Left common carotid artery plus branches (tissue), 1 donor: ENCODE results near the gene NCBP2AS2.

GRCh38 chr3:196080902-196081966, 656 bp downstream of the TFRC start:
- PRO-cap = no peak

DNA sequence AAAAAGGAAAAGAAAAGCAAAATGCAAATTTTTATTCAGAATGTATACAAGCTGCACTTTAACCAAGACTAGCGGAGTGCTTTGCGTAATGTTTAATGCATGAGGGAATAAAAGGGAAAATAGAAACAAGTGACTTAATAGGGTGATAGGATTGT, 543 bp upstream of the TFRC start:
- PRO-cap = no peak

GRCh38 chr3:196082711-196083116, 824 bp upstream of the TFRC start:
- PRO-cap = no peak

DNA sequence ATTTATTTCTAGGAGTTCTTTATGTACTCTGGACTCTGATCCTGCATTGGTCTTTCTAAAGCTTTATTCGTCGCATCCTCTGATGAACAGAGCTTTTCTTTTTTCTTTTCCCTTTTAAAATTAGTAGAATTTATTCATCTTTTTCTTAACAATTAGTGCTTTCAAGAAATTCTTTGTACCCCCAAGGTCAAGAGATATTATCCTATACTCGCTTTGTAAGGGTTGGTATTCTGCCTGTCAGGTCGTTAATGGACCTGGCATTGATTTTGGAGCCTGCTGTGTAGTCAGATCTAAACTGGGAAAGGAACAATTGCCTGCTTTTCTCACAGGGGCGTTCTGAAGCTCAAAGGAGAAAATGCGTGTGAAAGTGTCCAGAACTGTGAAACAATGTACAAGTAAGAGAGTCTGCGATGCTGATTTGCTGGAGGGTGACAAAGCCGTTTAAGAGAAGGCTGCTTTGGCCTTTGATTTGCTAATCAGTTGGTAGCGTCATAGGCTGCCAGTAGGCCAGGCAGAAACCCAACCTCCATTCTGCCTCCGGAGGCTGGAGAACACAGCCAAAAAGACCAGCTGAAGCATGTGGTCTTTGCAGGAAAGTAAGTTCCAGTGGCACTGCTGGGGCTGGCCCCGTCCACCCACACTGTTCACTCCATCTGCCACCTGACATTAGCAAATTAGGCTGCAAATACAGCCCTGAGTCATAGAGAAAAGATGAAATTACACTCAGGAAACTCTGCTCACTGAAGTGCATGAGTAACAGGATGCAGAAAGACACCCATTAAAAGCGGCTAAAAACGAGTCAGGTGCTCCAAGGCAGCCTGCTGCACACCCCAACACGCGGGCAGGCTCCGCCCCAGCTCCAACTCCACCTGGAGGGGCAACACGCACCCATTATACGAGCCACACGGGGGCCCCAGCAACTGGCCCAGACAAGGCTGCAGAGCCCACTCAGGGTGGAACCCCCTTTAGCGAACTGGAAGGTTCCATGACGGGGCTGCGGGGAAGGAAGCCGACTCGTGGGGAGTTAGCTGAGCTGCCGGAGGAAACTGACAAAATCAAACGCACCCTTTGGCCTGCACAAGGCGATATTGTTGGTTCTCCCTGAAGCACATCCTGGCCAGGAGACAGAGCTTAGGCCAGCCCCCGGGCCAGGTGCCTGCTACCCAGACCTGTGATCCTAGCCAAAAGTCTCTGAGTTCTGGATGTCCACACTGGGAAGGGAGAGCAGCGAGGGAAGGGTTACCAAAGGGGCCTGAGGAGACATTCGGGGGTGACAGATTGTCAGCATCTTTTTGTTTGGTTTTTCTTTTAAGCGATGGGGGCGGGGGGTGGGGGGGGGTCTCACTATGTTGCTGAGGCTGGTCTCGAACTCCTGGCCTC, 31.6 kb downstream of the ZDHHC19 start:
- PRO-cap = no peak

GRCh38 chr3:196208107-196208721, 3.0 kb downstream of the ZDHHC19 start:
- PRO-cap = no peak

DNA sequence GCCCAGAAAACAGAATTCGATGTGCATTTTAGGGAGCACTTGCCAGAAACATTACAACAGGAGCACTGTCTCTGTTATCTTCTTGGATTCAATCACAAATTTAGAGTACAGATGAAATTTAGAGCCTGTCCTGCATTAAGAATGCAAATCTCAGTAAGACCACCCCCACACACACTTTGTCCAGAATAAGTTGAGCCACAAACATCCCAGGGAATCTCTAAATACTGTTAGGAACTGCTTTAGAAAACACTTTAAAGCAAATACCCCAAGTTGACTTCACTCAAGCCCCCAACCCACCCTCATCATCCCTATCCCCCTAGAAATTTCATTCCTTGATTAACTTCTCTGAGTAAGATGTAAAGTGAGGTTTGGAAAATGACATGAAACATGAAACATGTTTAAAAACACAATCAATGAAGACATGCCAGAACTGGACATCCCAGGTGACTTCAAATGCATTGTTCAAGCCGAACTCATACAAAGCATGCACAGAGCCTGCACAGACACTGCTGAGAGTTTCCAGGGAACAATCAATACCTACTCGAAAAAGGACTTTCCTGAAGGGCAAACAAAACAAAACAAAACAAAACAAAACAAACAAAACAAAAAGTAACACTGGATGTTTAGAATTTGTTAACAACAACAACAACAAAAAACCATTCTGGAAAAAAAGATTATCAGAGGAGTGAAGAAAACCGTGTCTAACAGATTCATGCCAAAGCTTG, 10.3 kb upstream of the TM4SF19 start:
- PRO-cap = no peak

DNA sequence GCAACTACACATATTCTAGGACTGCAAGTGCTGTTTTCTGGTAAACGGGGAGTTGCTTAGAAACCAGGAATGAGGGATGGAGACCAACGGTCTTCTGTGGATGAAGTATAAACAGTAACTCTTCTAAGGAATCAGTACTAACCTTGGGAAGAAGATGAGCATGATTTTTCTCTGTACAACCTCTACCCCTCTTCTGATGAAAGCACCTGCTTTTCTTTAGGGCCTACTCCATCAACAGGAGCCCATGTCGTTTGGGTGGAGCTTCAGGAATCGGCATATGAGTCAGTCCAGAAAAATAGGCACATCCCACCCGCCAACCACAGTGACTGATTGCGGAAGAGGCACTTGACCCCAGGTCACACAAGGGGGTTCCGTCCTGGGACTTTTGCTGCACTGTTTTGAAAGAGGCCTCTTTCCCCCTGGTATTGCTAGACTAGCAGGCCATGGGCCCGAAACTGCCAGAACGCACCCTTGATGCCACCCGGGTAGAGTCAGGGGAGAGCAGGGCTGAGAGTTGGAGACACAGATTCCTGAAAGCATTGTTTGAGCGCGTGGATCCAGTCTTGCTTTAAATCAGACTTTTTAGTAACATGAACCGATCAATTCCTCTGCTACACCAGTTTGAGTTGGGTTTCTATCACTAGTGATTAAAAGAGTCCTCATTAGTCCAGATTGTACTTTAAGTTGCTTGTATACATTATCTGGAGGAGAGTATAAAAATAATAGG, 19.3 kb upstream of the NRROS start:
- PRO-cap = no peak

DNA sequence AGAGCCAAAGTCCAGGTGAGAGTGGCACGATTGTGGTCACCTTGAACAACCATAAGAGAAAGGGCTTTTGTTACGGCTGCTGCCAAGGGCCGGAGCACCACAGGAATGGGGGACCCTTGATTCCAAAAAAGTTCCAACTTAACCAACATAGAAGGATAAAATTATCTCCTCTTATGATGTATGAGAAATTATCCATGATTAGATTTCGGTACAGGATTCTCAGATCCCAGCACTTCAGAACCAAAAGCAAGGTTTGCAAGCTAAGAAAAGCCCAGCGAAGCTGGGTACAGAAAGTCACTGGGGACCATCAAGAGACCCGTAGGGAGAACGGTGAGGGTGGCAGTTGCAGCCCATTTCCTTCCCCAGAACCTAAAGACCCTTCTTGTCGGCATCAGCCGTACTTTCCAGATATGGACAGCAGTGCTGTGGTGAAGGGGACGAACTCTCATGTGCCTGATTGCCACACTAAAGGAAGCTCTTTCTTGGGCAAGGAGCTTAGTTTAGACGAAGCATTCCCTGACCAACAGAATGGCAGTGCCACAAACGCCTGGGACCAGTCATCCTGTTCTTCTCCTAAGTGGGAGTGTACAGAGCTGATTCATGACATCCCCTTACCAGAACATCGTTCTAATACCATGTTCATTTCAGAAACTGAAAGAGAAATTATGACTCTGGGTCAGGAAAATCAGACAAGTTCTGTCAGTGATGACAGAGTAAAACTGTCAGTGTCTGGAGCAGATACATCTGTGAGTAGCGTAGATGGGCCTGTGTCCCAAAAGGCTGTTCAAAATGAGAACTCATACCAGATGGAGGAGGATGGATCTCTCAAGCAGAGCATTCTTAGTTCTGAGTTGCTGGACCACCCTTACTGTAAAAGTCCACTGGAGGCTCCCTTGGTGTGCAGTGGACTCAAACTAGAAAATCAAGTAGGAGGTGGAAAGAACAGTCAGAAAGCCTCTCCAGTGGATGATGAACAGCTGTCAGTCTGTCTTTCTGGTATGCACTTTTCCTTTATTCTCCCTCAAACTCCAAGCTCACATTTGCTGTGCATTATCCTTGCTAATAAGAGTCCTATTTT, 18.3 kb downstream of the SENP5 start:
- PRO-cap = no peak

GRCh38 chr3:196905316-196905846, 36.9 kb downstream of the NCBP2 start:
- PRO-cap = no peak

- PRO-cap = bidirectional peak, plus-strand start at chr3:196942676, minus-strand start at chr3:196942433
Observed at GRCh38 chr3:196942625-196942733, at the start of gene NCBP2AS2. Gene NCBP2AS2 (plus strand): TSS chr3:196942674.

GRCh38 chr3:196962753-196963149, 5.9 kb downstream of the PIGZ start:
- PRO-cap = no peak

GRCh38 chr3:196985297-196985812, 16.7 kb upstream of the PIGZ start:
- PRO-cap = no peak

DNA sequence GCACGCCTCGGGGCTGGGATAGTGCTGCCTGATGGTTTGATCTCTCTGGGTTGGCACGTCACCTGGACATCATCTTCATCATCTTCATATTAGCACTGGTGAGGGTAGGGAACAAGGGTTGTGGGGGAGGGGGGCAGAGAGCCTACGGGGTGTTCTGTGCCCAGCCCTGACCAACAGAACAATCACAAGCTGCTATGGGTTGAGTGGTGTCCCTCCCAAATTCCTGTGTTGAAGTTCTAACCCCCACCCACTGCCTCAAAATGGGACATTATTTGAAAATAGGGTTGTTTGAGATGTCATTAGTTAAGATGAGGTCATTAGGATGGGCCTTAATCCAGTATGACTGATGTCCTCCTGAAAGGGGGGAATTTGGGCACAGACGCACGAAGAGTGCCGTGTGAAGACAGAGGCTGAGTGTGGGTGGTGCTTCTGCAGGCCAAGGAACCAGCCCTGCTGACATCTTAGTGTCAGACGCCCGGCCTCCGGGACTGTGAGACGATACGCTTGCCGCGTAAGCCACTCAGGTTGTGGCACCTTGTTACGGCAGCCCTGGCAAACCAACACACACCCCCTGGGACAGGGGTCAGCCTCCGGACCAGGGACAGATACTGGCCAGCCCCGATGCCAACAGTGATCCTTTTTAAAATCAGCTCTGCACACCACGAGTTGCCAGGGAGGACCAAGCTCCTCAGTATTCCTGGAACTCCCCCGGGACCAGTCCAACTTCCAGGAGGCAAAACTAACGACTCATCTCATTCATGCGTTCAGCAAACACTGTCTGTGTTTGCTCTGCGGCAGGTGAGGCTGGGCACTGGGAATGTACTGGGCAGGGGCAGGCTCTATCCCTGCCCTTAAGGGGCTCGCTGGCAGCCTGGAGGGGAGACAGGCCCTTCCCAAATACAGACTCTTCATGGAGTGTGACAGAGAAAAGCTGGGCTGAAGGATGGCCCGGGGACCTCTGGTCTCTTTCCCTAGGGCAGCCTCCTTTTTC, 21.1 kb upstream of the PIGZ start:
- PRO-cap = no peak

- PRO-cap = no peak
Observed at GRCh38 chr3:197060182-197060468, 30.5 kb upstream of the MELTF start.

DNA sequence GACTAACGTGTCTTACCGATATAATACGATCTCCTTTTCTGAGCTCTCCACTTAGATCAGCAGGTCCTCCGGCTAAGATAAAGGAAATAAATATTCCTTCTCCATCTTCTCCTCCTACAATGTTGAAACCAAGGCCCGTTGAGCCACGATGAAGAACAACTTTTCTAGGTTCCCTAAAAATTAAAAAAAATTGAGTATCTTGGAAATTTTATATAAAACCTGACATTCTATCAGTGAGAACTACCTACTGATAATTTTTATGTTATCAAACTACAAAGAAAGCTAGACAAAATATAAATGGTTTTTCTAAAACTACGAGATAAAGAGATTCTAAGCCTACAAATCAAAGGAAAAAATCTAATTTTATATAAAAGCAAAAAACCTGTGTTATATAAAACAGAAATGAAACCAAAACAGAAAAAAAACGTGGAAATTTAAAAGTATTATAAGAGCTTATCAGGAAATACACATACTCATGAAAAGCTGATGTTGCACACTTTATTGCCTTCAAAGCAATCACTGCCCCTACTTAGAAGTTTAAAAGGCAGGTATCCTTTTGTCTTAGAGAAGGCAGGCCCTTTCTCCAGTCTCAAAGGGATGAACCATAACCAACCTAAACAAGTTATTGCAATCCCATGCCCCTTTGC, 86.4 kb upstream of the MELTF start:
- PRO-cap = no peak

DNA sequence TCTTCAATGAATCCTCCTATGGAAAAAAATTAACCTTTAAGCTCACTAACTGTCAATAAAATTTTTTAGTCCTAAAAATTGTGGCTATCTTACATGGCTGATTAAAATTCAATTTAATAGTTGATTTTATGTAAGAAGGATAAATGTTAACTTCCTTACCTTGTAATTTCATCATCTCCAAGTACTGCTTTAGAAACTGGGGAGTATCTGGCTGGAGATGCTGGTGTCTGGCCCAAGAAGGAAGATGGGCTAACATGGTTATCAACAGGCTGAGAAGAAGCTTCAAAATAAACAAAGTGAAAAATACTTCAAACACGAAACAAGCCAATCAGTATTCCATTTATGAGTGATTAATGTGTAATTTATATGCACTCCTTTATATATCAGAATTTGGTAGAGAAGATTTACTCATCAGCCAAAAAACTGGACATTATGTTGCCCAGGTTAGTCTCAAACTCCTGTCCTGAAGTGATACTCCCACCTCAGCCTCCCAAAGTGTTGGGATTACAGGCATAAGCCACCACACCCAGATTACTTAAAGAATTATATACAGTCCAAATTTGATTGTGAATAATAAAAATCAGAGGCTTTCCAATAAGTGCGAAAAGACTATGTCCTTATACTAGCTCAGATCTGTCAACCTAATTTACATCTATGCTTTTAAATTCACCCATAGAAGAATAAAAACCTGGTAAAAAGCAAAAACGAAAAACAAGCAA, 89.8 kb upstream of the MELTF start:
- PRO-cap = no peak

DNA sequence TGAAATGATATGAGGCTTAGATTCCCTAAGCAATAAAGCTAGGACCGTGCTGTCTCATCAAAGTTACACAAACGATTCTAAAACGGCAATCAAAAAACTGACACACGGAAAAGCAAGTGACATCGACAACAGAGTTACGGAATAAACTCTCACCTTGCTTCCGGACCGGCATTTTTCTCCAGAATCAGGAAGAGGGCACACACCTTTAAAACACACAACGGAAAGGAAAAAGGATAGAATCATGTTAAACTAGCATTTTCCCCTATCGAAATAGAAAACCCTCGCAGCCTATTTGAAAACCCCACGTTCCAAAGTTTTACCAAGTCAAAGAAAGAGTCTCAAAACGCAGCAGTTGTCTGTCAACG, 1.4 kb downstream of the DLG1 start:
- PRO-cap = no peak

GRCh38 chr3:197444076-197444417, 111.7 kb downstream of the BDH1 start:
- PRO-cap = no peak

GRCh38 chr3:197511840-197512632, 43.7 kb downstream of the BDH1 start:
- PRO-cap = no peak

DNA sequence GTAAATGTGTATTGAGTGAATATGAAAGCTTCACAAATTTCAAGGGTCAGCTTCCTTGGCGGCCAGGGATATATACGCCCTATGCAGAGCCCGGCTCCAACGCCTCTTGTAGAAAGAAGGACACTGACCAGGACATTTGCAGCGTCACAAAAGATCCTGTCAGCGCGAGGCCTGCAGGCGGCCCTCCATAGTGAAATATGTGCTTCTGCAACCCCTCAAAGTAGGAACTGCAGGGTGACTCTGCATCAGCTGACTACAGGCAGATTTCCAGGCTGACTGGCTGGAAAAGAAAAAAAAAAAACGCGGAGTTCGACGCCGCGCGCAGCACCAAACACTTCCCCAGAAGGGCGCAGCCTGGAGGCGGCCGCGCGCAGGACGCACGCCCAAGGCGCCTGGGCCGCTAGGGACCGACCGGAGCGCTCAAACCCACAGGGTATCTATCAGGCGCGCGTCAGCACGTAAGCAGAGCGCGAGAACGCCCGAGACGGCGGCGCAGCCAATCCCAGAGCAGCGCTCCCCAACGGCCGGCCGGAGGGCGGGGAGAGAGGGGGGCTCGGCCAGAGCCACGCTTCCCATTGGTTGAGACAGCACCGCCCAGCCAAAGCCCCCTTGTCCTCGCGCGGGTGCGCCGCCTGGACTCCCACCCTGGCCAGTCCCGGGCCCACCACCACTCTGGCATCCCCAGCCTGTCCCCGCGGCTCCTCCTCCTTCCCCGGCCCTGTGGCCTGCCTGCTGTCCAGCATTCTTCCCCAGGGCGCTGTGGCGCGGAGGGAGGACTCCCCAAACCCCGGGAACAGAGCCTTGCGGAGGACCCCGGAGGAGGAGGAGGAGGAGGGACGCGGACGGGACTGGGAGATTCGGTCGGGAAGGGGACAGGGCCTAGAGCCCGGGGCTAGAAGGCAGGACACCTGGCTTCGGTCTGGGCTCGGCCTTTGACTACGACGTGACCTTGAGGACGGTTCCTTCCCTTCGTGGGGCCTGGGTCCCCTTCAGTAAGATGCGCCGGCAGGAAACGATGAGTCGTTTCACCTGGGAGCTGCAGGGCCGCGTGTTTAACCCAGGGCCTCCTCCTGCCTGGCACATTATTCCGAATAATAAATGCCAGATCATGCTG, 977 bp downstream of the BDH1 start:
- PRO-cap = no peak